ENCODE measurements around the genes DOCK10 and COL4A4.

- PRO-cap, result no peak
These were observed 47.6 kb upstream of the FAM124B start for GRCh38 chr2:224449521-224449815.

- PRO-cap, result no peak
These were observed 83.2 kb upstream of the FAM124B start for GRCh38 chr2:224484910-224485714.

DNA sequence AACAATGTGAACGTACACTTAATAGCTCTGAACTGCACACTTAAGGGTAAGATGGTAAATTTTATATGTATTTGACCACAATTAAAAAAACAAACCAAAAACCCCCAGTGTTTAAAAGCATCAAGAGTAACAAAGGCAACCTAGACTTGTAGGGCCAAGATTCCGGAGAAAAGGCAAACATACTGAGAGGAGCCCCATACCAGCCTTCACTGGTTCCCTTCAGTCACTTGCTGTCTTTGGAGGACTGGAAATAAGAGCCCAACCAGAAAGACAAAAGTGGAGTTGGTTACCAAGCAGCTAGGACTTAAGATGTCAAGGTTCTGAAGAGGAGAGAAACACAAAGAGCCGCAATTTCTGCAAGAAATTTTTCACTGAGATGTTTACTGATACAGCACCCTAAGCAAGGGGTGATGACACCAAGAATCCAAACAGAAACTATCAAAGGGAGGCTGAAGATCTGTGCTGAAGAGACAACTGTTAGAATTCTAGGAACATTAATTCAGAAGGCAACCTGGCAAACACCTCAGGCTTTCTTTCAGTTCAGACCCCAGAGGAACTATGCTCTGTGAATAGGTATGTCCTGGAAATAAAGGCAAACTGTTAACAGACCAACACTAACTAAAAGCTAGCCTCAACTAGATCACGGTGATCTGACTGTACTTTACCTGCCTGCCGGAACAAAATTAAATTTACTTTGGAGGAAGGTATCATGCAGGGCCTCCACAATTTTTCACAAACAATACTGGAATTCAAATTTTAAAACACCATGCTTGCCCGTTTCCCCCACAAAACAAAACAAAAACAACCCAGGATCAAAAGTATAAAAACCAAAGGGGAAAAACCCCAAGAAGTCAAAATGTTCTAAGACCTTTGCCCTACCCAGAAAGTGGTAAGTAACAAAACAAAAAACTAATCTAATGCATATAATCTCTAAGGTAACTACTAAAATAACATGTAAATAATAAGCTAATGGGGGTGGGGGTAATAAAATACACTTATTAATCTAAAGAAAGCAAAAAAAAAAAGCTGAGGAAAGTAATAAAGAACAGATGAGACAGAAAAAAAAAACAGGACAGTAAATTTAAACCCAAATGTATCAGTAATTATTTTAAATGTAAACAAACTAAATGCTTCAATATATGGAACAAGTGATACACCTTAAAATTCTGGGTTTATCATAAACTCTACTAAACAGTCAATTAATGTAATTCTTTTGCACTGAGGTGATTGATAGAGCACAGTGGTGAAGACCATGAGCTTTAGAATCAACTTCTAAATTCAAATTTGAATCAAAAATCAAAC lies 60.7 kb downstream of the CUL3 start:
- PRO-cap, result no peak

- PRO-cap, result no peak
These were observed 159.8 kb upstream of the CCDC195 start for GRCh38 chr2:224875809-224876577.

GRCh38 chr2:225040772-225041927 lies 1.1 kb downstream of the DOCK10 start:
- PRO-cap, result bidirectional peak, plus-strand start at chr2:225041606, minus-strand start at chr2:225041384

DNA sequence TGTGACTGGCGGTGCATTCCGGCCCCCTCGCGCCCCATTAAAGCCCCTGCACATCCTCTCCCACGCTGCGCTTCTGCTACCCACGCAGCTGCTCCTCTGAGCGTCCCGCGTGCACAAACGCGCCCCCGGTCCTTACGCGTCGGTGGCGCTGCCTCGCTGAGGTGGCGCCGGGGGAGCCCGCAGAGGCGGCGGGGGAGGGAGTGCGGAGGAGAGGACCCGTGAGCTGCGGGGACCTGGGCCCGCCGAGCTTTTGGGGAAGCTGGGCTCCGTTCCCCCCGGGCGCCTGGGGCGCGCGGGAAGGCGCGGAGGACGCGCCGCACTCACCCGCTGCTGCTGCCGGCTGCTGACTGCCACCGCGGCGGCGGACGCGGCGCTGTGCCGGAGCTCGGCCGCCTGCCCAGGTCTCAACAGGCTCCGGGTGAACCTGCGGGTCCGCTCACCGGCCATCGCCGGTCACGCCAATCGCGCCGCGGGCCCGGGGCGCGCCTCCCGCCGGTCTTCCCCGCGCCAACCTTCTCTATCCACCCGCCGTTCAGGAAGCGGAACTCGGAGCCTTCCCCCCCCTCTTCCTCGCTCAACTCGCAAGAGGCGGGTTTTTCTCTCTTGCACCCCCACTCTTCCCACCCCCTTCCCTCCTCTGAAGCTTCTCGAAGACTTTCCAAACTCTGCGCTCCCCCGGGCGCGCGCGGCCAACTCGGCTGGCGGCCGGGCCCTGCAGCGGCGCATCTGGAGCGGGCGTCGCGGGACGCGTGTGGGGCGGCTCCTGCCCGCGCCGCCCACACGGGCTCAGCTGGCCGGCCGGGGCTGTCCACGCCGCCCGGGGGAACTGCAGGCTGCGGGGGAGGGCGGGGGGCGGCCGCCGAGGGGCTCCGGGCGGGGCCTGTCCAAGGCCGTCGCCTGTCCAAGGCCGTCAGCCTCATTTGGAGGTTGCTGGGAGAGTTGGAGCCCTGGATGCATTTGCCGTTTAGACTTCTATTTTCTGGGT lies at the start of gene DOCK10:
Gene DOCK10, minus strand, starts transcription at position 541 of the 985 bp plus-strand sequence.
- PRO-cap, result bidirectional peak, plus-strand start at position 182 of the sequence, minus-strand start at position 107 of the sequence; bidirectional peak, plus-strand start at position 623 of the sequence, minus-strand start at position 519 of the sequence

DNA sequence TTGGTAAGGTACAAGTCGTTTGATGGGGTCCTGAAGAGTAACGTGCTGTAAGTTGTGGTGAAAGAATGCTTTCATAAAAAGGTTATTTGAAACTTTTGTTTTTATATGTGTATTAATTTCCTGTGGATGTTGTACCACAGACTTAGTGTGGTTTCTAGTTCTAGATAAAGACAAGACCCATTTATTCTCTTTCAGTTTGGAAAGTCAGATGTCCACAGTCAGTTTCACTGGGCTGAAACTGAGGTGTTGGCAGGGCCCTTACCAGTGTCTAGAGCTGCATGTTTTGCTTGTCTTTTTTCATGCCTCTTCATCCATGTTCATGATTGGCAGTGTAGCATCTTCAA lies 22.1 kb upstream of the DOCK10 start:
- PRO-cap, result no peak

DNA sequence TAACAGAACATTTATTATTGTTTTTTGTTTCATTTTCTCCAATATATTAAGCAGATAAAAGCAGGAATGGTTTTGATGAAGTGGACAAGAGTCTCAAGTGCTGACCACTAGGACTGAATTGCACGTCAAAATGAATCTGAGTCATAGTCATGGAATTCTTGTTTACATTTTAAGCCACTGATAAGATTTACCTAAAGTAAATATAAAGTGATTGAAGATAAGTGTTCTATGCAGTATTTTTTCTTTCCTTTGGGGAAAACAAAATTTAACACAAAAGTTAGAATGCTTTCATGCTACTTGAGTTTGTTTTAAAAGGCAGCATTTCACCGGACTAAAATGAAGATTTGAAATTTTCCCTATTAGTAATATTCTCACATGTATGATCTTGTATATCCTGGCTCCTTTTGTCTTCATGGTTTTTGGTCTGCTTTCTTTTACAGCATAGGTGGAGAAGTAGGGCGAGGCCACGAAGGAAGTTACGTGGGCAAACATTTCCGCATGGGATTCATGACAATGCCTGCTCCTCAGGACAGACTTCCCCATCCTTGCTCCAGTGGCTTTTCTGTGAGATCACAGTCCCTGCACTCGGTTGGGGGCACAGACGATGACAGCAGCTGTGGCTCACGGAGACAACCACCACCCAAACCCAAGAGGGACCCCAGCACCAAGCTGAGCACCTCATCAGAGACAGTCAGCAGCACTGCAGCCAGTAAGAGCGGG lies 113.6 kb downstream of the NYAP2 start:
- PRO-cap, result no peak

GRCh38 chr2:226030647-226030966 lies 631.1 kb downstream of the NYAP2 start:
- PRO-cap, result no peak

DNA sequence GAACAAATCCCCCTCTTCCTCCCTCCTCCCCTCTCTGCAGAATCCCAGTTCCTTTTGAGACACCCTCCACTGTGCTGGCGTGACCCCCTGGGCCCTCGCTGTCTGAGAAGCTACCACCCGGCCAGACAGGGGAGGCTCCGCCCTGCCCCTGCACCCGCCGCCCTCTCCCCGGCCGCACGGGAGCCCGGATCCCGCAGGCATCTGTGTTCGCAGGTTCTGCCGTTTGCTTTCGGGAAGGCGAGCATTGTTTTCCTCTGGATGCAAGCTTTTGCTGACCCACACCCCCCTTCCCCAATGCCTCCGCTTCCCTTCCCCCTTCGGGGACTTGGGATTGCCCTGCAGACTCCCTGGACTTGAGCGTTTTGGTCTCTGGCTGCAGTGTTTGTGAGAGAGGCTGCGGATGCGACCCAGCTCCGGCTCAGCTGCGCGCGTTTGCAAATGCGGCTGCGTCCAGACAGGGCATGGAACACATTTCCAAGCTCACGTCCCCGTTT lies 631.6 kb downstream of the NYAP2 start:
- PRO-cap, result bidirectional peak, plus-strand start at position 378 of the sequence, minus-strand start at position 384 of the sequence

DNA sequence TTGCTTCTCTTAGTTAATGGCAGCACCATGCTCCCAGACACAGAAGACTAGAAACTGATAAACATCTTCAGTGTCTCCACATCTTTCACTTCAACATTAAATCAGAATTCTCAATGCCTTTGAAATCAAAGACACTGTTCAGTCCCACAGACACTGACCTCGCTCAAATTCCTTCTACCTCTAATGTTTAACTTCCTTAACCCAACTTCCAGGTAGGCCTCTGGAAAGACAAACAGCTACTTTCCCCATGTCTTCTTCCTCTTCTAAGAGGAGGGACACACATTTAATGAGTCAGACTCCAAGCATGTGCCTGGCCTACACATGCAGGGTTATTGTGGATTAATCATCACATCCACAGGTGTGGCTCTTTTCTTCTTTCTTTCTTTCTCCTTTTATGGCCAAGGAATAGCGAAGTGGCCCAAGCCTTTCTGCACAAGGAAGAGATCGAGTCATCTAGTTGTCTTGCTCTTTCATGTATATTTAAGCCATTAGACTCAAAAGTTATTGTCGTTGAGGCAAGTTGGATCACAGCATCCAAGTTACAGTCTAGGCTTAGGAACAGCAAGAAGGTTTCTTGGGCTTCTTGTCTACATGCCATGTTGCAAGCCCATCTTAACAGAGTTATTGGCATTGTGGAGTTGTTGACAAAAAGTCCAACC lies 387.8 kb downstream of the IRS1 start:
- PRO-cap, result no peak

DNA sequence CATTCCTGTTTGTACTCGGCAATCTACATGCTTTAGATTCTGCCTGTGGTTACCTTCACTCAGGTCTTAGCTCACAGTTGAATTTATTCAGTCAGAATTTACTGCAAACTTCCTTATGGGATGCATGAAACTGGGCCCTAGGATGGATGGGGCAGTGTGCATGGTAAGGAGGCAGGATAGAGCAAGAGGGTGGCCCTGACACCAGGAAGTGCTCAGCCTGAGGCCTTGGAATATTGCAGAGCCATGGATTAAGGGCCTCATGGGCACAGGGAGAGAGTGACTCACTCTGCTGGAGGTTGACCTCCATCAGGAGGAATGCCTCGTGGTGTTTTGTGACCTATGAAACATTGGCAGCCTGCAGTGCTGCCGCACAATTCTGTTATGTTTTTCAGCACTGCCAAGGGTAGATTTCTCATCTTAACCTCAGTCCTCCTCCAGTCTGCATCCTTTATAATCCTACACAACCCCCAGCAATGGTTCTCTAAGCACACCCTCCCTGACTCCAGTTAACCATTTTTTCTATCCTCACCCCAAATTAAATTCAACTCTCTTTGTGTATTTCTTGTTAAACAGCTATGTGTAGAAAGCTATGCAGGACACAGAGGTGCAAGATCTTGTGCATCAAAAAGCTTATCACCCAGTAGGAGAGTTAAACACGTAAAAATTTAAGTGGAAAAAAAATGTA lies 321.2 kb downstream of the IRS1 start:
- PRO-cap, result no peak

DNA sequence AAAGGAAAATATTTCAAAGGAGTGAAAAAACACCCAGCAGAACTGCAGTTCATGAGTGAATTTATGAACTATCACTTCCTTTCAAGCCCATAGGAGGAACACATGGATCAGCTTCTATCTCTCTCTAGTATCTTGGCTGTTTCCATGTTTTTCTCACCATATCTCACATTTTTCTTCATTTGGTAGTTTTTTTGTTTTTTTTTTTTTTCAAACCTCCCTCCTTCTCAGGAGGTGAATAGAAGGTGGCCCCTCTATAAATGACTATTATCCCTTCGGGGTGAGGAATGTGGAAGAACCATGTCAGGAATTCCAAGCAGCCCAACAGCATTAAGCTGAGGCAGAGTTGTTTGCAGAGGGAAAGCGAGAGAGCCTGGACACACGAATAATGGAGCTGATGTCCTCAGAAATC lies 315.8 kb downstream of the IRS1 start:
- PRO-cap, result no peak

GRCh38 chr2:226635148-226635609 lies 164.4 kb downstream of the IRS1 start:
- PRO-cap, result no peak

- PRO-cap, result no peak
These were observed 65.6 kb downstream of the IRS1 start for GRCh38 chr2:226733873-226734589.

- PRO-cap, result no peak
These were observed 32.0 kb downstream of the IRS1 start for GRCh38 chr2:226767565-226768040.

- PRO-cap, result no peak
These were observed 23.6 kb downstream of the IRS1 start for GRCh38 chr2:226775969-226776539.

DNA sequence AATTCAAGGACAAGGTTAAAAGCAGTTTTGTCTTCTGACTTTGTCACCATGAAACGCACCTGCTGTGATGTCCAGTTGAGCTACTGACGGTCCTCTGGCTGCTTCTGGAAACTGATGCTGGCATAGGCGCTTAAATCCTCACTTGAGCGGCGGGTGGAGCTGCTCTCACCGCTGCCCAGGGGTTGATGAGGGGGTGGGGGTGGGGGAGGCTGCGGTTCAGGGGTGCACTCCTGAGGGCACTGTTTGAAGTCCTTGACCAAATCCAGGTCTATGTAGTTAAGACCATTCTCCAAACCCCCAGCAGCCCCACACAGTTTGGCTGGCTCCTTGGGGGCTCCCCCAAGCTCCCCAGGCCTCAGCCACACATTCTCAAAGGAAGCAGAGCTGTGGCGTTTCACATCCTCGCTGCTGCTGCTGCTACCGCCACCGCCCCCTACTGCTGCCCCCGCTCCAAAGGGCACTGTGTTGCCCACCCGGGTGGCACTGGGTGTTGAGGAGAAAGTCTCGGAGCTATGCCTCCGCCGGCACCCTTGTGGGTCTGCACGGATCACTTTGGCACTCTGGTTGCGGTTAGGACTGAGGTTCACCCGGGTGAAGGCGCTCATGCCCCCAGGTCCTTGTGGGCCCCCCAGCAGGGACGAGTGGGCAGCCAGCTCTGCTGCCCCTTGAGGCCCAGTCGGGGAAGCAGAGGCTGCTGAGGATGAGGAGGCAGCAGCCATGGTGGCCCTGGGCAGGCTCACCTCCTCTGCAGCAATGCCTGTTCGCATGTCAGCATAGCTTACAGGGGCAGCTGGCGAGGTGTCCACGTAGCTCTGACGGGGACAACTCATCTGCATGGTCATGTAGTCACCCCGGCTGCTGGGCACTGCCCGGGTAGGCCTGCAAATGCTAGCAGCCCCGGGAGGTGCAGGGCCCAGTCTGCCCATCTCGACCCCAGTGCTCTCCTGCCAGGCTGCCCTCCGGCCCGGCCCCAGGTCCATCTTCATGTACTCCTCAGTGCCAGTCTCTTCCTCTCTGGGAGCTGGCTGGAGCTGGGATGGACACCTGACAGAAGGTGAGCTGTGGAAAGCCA lies 4.4 kb downstream of the IRS1 start:
- PRO-cap, result unidirectional peak, minus-strand start at position 106 of the sequence

GRCh38 chr2:227163821-227164866 lies at the start of gene COL4A4:
COL4A4 (minus strand) TSS chr2:227164205.
- PRO-cap, result bidirectional peak, plus-strand start at chr2:227164624, minus-strand start at chr2:227164205

- PRO-cap, result no peak
These were observed 15.5 kb downstream of the COL4A3 start for GRCh38 chr2:227179996-227180285.